H4 (cell line): Measurements from ENCODE around the gene UBAP2.

DNA sequence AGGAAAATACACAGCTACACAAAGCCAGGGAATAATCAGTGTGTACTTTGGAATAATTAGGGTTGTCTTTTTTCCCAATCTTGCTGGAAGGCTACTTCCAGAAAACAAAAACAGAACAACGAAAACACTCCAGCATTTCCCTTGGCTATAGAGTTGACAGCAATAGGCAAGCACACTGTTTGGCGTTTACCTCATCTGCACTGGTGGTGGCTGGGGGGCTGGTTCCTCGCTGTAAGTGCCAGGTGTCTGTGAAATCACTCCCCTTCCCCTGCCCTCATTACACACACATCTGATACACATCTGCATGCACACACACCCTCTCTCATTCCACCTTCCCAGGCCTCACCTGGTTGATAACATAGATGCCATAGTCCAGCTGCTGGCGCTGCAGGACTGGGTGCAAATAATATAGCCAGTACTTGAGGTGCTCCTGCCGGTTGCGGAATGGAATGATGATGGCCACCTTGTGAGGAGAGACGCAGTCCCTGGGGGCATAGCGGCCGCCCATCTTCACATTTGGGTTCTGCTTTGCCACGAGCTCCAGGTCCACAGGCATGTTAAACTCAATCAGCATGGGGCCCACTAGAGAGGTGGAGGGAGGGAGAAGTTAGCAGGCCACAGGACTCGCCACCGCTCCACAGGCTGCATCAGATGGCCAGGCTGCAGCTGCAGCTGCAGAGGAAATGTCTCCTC lies 32.1 kb downstream of the B4GALT1 start:
- RAMPAGE, long total RNA: no peak

GRCh38 chr9:33136714-33137910 lies 30.0 kb downstream of the B4GALT1 start:
- RAMPAGE, long total RNA: no peak

DNA sequence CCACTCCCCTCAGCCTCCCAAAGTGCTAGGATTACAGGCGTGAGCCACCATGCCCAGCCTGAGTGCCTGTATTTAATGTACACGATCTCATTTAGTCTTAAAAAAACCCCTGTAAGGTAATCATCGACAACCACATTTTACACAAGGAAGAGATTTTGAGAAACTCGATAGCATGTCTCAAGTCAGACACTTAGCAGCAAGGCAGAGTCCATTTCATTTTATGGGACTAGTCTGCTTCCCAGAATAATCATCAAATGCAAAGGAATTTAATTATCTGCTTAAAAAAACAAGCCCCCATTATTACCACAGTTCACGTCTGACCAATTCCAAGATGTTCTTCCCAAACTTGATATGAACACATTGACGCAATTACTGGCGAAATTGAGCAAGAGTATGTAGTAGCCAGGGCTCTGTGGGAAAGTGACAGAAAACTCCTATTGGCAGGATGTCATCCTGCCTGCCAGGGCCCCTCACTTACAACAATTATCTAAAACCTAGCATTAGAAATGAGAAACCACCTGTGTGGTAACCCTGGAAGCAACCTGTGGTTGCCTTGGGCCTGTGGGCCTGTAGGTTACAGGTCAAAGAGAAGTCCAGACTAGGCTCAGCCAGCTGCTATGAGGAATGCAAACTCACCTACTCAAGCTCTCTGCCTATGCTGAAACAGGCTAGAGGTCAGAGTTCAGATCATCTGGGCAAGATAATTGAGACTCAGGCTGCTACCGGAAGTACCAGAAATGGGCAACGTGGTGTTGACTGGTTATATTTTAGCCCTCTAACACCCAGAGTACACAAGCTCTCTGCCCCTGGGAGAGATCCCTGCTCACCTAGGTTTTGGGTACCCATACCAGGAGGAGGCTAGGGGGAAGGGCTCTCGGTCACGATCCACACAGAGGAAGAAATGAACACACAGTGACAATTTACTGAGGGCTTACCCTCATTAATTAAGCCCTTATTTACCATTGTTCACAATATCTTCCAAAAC lies 1.6 kb downstream of the B4GALT1 start:
- RAMPAGE, long total RNA: no peak

- RAMPAGE, long total RNA: no peak
Observed at GRCh38 chr9:33166194-33166713, 882 bp downstream of the B4GALT1 start.

DNA sequence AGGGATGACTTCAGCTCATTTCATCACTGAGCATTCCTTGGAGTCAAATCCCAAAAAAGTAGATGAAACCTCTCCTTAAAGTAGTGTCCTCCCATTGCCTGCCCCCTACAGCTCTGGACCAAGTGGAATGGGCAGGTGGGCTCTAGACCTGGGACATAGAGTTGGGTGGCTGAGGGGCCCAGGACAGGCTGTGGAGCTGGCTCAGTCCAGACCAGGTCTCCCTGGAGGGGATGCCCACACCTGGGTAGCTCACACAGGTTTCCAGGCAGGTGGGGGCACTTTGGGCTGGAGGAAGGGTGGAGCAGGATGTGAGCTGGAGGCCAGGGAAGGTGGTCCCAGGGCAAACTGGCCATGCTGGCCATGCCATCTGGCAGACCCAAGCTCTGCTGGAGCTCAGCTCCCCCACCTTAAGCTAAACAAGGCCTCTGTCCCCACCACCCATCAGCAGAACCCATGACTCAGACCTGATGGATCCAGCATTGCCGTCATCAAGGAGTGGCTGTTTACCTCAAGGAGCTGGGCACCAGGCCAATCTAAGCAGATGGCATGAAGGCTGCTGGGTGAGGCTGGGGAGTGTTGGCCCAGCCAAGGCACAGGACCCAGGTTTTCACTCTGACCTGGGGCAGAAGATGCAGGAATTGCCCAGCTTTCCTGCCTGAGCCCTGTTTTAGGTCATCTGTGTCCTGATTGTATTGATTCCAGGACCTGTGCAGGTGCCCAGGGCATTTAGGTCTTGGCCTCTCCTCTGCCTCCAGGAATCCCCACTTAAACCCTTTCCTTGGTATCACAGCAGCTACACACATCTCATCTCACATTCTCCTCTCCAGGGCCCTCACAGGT lies 6.1 kb upstream of the SPINK4 start:
- RAMPAGE, long total RNA: no peak

DNA sequence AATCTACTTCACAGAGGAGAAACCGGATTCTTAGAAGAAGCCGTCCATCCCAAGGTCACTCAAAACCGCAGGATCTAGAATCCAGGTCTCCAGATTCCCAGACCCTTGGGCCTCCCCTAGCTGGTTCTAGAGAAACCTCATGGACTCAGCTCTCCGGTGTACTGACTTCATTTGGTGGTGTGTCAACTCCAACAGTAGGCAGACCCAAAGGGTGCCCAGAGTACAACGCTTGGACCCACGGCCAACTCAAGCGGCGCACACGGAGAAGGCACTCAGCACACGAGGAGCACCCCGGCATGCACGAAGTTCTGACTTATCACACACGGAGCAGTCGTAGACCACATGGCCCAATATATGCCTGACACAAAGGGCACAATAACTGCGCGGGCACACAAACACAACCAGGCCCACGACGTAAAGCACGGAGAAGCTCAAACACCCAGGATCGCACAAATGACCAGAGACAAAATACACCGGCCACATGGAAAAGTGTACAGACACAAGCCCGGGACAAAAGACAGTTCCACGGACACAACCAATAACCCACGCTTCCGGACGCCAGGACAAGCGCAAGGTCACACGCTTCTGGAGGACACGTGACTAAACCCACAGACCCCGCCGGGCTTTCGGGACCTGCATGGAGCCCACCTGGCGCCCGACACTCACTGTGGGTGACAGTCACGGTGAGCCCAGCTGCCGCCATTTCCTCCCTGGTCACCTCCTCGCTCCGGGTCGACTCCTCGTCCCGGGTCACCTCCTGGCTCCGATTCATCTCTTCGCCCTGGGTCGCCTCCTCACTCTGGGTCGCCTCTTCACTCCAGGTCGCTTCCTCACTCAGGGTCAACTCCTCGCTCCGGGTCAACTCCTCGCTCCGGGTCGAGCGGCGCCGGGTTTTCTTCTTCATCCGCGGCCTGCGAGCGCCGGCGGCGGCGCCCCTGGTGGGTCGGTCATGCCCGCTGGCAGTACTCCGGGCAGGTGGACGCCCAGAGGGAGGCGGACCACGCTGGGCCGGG lies 644 bp downstream of the BAG1 start:
- RAMPAGE, long total RNA: no peak

GRCh38 chr9:33265531-33266302 lies 868 bp downstream of the CHMP5 start:
- RAMPAGE, long total RNA: no peak

DNA sequence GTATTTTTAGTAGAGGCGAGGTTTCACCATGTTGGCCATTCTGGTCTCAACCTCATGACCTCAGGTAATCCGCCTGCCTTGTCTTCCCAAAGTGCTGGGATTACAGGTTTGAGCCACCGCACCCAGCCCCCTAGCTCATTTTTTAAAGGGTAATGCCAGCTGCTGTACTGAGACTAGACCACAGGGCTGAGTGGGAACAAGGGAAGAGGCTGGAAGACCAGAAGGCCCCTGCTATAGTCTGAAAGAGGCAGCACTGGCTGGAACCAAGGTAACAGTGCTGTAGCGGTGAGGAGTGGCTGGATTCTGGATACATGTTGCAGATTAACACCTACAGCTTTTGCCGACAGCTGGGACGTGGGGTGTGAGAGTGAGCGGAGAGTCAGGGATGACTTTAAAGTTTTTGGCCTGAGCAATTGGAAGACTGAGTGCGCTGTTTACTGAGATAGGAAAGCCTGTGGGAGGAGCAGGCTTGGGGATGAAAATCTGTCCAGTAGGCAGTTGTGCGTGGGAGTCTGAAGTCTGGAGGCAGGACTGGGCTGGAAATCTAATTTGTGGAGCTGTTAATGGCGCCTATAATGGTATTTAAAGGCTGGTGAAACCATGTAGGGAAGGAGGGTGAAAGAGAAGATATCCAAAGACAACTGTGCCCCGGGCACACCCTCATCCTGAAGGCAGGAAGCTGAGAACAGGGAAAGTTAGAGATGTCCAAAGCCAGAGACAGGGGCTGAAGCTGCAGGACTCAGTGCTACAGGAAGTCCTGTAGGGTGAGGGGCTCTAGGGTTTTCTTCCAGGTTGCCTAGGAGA lies 26.5 kb downstream of the AQP7 start:
- RAMPAGE, long total RNA: no peak

DNA sequence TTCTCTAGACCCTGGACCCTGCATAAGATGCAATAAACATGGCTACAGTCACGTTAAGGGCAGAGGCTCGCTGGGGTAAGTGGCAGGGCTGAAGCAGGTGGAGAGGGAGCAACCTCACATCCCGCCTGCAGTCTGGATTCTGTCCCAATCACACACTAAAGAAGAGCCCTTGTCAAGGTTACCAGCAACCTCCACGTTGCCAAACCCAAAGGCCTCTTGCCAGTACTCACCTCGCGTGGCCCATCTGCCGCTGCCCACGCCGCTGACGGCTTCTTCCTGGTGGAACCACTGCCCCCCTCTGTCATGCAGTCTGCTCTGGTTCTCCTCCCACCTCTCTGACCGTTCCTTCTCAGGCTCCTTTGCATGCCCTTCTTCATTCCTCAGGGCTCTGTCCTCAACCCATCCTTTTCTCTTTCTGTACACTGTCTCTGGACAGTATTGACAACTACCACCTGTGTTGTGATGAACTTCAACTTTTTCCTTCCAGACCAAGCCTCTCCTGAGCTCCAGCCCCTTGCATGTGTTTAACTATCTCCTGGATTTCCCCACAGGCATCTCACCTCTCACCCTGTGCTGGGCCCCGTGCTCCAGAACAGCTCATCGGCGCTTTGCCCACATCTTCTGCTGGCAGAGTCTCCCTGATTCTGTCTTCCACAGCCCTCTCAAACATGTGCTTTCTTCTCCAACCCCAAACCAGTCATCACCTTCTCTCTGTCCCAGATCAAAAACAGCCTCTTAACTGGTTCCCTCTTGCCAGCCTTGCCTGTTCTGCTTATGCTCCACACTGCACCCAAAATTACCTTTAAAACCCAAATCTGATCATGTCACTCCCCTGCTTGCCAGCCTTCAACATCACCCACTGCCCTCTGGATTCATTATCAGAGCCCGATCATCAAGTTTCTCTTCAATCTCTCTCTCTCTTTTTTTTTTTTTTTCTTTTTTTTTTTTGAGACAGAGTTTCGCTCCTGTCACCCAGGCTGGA lies 8.5 kb downstream of the AQP7 start:
- RAMPAGE, long total RNA: no peak

GRCh38 chr9:33446059-33446257 lies 1.4 kb downstream of the AQP3 start:
- RAMPAGE, long total RNA: no peak

DNA sequence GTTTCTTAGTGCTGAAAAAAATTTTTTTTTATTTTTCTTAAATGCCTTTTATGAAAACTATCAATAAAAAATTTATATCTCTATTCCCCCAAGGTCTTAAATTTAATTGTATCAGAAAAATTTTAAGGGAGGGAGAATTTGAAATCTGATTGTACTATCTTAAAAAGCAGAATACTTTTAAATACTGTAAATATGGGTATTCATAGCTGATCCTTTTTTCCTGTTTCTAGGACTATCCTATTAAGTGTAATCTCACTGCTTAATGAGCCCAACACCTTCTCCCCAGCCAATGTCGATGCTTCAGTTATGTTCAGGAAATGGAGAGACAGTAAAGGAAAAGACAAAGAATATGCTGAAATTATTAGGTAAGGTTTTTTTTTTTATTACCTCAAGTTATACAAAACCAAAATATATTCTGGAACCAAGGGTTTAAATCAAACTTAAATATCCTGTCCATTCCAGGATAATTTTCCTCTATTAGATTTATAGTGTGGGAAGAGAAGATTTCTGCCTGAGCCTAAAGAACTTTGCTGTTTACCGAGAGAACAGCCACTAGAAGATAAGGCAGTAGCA lies 94.9 kb downstream of the UBE2R2 start:
- RAMPAGE, long total RNA: no peak

GRCh38 chr9:34048797-34049704 lies at the start of gene UBAP2:
Gene UBAP2 (minus strand): TSS chr9:34048887.
- RAMPAGE, long total RNA: start-site peak on the minus strand at chr9:34048888-34048947, 49 reads

DNA sequence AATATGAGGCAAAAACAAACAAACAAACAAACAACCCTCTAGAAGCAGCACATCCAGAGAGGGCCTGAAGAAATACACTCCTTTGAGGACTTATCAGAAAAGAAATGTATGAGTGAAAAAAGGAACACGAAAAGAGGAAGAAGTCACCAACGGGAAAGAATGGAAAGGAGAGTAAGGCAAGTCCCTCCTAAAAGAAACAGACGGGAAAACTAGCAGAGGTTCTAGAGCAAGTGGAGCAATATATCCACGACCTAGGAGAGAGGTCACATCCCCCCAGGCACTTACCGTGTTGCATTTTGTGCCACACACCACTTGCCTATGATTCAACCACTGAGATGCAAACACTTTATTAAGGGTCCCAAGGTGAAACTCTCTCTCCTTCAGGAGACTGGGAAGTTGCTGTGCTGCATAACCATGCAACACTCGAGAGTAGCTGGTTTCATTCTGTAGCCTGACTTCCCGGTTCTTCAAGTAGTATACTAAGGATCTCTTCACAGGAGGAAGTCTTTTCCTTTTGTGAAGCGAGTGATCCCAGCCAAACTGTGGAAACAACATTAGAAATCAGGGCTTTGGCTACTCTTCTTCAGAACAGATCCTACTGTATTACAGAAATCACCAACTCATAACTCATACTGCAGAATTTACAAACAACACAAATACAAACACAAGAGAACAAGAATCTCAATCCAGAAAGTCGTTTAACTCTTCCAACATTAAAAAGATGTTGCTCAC lies 1.6 kb downstream of the DCAF12 start:
- RAMPAGE, long total RNA: no peak

DNA sequence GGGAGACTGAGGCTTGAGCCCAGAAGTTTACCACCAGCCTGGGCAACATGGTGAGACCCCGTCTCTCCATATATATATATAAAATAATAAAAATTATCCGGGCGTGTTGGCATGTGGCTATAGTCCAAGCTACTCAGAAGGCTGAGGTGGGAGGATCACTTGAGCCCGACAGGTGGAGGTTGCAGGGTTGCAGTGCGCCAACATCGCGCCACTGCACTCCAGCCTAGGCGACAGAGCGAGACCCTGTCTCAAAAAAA lies 837 bp upstream of the UBAP1 start:
- RAMPAGE, long total RNA: no peak

DNA sequence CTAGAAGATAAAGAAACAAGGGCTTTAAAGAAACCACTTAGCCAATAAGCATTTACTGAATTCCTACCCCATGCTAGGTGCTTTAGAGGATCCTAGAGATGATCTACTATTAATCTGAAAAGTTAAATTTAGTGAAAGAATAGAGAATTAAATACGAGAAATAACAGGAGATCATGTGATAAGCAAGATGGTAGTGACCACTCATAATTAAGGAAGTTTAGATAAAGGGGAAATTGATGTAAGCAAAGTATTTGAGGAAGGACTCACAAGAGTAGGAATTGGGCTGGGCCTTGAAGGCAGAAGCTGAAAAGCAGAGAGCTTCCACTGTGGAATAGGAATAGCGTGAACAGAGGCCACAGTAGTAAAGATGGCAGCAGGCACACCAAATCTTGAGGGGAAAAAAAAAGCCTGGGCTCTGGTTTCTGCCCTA lies 38.1 kb downstream of the KIF24 start:
- RAMPAGE, long total RNA: no peak

GRCh38 chr9:34363415-34364234 lies 13.1 kb downstream of the MYORG start:
- RAMPAGE, long total RNA: no peak

- RAMPAGE, long total RNA: no peak
Observed at GRCh38 chr9:34377425-34377900, 765 bp upstream of the MYORG start.

GRCh38 chr9:34634657-34635867 lies 2.5 kb downstream of the SIGMAR1 start:
- RAMPAGE, long total RNA: no peak

DNA sequence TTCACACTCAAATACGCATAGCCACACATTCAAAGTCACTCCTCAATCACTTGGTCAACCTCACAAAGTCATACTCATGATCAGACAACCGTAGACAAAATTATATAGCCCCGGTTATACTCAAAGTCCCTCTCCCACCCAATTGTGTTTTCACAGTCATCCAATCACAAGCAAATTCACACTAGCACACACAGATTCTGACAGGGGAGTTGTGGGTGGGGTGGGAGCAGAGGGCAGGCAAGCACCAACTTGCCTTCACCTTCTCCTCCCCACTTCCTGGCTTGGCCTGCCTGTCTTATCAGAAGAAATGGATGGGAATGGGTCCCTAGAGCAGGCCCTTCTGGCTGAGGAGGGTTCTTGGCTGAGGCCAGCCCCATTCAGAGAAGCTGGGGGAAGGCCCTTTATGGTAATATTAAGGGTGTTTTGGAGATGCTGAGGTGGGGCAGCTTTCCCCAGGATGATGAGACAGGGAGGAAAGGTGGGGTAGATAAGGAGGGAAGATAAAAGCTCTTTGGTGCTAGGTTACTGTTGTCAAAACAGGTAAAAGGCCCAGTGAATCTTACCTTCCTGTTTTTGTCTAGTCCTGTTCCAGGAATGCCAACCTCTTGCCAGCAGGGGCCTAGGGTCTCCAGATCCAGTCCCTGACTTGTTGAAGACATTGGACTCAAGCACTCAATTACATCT lies 625 bp upstream of the CCL27 start:
- RAMPAGE, long total RNA: no peak

- RAMPAGE, long total RNA: no peak
Observed at GRCh38 chr9:35068197-35068596, 4.2 kb downstream of the VCP start.